ENCODE data around the genes DGKH and FAM216B.

DNA sequence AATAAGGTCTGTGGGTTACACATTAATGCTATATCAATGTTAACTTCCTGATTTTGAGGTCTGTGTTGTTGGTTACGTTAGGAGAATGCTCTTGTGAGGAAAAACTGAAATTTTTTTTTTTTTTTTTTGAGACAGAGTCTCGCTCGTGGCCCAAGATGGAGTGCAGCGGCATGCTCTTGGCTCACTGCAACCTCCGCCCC, 197.5 kb downstream of the RGCC start:
- RRBS, 2 experiments, result no CpG with 5 or more reads among the region's 5 CpGs
CAGE:
- cytosol, long polyA minus RNA, result no peak
- cytosol, long polyA plus RNA, result no peak
- long polyA plus RNA, result no peak
- nucleus, long polyA minus RNA, result no peak
- nucleus, long polyA plus RNA, result no peak

DNA sequence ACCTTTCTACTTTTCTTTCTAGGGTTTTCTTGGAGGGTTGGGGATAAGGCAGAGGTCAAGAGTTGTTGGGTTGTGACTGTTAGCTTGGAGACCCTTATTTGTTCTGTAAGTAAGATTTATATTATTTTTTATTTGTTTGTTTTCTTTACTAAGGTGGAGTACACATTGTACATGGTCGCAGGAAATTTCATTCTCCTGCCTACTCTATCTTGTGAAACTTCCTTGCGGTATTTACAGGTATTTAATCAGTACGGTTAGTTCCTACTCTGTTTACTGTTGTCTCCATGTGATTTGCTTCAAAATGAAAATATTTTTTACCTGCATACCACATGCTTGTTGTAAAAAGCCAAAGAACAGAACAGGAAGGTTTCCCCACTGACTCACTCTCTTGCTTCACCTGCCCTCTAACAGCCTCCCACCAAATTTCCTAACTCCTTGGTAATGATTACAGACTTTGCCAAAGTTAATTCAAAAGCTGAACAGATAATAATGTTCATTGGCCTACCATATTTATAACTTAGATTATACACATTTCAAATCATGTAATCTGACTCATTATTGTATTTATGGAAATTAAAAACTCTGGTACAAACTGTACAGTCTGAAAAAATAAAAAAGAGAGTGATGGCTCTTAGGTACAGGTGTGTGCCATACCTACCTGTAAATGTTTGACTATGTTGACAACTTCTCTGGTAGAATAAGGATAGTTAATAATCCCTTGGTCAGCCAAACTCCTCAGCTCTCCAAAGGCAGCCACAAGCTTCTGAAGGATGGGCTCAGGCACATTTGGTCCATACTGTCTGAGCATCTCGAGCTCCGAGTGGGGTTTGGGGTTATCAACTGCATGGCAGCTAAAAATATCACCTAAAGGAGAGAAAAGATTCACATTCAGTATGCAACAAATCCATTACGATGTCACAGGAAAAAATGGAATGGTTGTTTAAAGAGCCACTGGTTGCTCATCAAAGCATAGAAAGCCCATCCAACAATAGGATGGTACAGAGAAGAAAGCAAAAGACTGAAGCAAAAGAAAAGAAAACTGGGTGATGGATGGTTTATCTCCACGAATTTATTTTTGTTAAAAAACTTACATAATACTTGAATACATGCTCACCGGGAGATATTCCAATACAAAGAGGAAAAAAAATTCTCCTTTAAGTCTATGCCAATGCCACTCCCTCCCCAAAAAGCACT, 239.8 kb downstream of the VWA8 start:
- RRBS, 2 experiments, result no CpG with 5 or more reads among the region's 8 CpGs
CAGE:
- cytosol, long polyA minus RNA, result no peak
- cytosol, long polyA plus RNA, result no peak
- long polyA plus RNA, result no peak
- nucleus, long polyA minus RNA, result no peak
- nucleus, long polyA plus RNA, result no peak

DNA sequence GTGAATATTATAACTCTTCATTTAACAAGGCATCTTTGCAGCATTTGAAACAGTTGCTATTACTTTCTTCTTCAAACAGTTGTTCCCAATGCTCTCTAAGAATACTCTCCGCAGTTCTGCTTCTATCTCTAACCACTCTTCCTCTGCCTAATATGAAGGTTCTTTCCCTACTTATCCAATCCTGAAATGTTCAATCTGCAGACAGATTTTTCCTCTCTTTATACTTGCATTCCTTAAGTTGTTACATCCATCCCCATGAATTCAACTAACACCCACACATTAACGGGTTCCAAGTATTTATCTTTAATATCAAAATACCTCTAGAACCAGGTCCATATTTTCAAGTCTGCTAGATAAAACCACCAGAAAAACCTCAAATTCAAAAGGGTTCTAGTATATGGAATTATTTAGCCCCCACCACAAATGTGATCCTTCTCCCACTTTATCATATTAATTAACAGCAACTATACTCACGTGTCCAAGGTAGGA, 84.1 kb downstream of the VWA8 start:
- RRBS, 2 experiments, result no CpG with 5 or more reads among the region's 3 CpGs
CAGE:
- cytosol, long polyA minus RNA, result no peak
- cytosol, long polyA plus RNA, result no peak
- long polyA plus RNA, result no peak
- nucleus, long polyA minus RNA, result no peak
- nucleus, long polyA plus RNA, result no peak

- RRBS, 2 experiments, result no CpG with 5 or more reads among the region's 2 CpGs
CAGE:
- cytosol, long polyA minus RNA, result no peak
- cytosol, long polyA plus RNA, result no peak
- long polyA plus RNA, result no peak
- nucleus, long polyA minus RNA, result start-site peak on the minus strand at chr13:41879498-41879771, 13 reads
- nucleus, long polyA plus RNA, result no peak
Observed at GRCh38 chr13:41879206-41879883, 81.6 kb downstream of the VWA8 start.

GRCh38 chr13:41955660-41956050, 5.3 kb downstream of the VWA8 start:
- RRBS, 2 experiments, result no CpG with 5 or more reads among the region's 5 CpGs
CAGE:
- cytosol, long polyA minus RNA, result no peak
- cytosol, long polyA plus RNA, result no peak
- long polyA plus RNA, result no peak
- nucleus, long polyA minus RNA, result no peak
- nucleus, long polyA plus RNA, result no peak

DNA sequence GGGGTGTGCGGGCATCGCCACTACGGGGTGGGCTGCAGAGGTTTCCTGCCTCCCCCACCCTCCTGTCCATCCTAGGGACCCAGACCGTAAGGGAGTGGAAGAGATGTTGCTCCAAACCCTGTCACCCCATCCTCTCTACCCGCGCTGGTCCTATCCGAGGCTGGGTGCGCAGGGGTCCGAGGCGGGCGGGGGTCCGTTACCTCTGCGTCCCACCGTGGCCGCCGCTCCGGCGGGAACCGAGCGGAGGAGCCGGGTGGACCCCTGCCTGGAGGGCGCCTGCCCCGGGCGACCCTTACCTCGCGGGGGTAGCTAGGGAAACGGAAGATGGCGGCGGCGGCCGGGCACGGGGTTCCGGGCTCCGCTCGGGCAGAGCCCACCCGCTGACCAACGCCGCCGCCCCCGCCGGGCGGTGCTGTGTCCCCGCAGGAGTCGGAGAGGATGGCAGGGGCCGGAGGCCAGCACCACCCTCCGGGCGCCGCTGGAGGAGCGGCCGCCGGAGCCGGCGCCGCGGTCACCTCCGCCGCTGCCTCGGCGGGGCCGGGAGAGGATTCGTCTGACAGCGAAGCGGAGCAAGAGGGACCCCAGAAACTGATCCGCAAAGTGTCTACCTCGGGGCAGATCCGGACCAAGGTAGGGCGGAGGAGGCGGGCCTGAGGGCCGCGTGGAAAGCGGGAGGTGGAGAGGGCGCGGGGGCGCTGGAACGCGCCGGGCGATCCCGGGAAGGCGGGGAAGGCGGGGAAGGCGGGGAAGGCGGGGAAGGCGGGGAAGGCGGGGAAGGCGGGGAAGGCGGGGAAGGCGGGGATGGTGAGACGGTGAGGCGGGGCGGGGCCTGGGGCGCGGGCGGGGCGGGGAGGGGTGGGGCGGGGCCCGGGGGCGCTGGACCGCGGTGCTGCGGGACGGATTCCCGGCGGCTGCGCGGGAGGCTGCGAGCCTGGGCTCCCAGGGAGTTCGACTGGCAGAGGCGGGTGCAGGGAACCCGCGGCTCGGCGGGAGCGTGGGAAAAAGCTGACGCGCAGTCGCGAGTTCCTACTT, at the start of gene DGKH:
DGKH (plus strand) TSS at position 313 of the 1,032 bp plus-strand sequence.
- RRBS, 2 experiments, result 3 to 5% methylated on average over 52 of the region's 118 CpGs
CAGE:
- cytosol, long polyA minus RNA, result no peak
- cytosol, long polyA plus RNA, result no peak
- long polyA plus RNA, result no peak
- nucleus, long polyA minus RNA, result no peak
- nucleus, long polyA plus RNA, result no peak

DNA sequence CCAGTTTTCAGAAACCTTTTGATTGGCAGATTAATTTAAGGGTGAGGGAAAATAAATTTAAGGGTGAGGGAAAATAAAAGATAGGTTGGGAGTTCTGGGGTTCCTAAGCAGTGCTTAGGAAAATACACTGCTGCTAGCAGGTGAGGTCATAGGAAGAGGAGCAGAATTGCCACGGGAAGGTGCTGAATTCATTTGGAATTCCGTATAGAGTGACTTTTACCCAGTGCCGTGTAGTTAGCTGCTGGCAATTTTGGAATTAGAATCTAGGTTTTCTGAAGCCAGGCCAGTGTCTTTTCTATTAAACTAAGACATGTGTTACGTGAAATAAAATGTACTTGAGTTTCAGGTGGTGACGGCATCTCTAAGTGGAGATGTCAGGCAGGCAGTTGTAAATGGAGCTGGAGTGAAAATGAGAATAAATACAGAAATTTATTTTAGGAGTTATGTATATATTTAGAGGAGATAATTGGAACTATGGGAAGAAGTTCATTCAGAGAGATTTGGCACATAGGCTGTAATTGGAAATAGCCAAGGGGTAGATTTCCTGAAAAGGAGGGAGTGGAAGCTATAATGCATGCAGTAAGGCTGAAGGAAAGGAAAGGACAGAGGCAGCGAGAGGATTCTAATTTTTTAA, 59.9 kb downstream of the DGKH start:
- RRBS, 2 experiments, result no CpG with 5 or more reads among the region's 6 CpGs
CAGE:
- cytosol, long polyA minus RNA, result no peak
- cytosol, long polyA plus RNA, result no peak
- long polyA plus RNA, result no peak
- nucleus, long polyA minus RNA, result no peak
- nucleus, long polyA plus RNA, result no peak

- RRBS, 2 experiments, result no CpG with 5 or more reads among the region's 11 CpGs
CAGE:
- cytosol, long polyA minus RNA, result no peak
- cytosol, long polyA plus RNA, result no peak
- long polyA plus RNA, result no peak
- nucleus, long polyA minus RNA, result no peak
- nucleus, long polyA plus RNA, result no peak
Observed at GRCh38 chr13:42575749-42576507, 2.0 kb downstream of the TNFSF11 start.

- RRBS, 2 experiments, result no CpG with 5 or more reads among the region's 6 CpGs
CAGE:
- cytosol, long polyA minus RNA, result no peak
- cytosol, long polyA plus RNA, result no peak
- long polyA plus RNA, result no peak
- nucleus, long polyA minus RNA, result no peak
- nucleus, long polyA plus RNA, result no peak
Observed at GRCh38 chr13:42716069-42716433, 65.3 kb upstream of the FAM216B start.

- RRBS, 2 experiments, result no CpG with 5 or more reads among the region's 3 CpGs
CAGE:
- cytosol, long polyA minus RNA, result no peak
- cytosol, long polyA plus RNA, result no peak
- long polyA plus RNA, result no peak
- nucleus, long polyA minus RNA, result no peak
- nucleus, long polyA plus RNA, result no peak
Observed at GRCh38 chr13:42781217-42781763, at the start of gene FAM216B. Gene FAM216B, plus strand, starts transcription at chr13:42781584.

DNA sequence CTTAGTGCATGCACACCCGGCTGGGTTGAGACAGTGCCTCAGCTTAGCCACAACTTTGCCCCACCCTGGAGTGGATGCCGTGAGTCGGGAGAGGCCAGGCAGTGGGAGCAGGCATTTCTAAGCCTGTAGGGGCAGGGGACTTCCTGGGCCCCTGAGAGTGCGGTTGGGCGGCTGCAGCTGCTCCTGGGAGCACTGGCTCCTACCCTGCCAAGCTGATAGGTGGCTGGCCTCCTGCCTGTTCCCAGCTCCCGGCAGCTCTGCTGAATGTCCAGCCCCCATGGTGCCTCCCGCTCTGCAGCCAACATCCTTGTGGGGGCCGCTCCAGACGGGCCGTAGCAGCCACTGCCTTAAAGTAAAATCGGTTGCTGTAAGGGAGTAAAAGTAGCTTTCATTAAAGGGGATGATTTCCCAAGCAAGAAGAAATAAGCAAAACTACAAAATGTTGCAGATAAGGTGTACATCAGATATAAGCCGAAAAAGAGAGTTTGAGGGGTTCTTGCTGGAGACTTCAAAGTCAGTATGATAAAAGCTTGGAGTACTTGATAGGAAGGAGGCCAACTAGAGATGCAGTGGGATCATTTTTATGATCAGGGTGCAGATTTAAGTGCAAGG, 13.5 kb downstream of the DNAJC15 start:
- RRBS, 2 experiments, result no CpG with 5 or more reads among the region's 12 CpGs
CAGE:
- cytosol, long polyA minus RNA, result no peak
- cytosol, long polyA plus RNA, result no peak
- long polyA plus RNA, result no peak
- nucleus, long polyA minus RNA, result no peak
- nucleus, long polyA plus RNA, result no peak

DNA sequence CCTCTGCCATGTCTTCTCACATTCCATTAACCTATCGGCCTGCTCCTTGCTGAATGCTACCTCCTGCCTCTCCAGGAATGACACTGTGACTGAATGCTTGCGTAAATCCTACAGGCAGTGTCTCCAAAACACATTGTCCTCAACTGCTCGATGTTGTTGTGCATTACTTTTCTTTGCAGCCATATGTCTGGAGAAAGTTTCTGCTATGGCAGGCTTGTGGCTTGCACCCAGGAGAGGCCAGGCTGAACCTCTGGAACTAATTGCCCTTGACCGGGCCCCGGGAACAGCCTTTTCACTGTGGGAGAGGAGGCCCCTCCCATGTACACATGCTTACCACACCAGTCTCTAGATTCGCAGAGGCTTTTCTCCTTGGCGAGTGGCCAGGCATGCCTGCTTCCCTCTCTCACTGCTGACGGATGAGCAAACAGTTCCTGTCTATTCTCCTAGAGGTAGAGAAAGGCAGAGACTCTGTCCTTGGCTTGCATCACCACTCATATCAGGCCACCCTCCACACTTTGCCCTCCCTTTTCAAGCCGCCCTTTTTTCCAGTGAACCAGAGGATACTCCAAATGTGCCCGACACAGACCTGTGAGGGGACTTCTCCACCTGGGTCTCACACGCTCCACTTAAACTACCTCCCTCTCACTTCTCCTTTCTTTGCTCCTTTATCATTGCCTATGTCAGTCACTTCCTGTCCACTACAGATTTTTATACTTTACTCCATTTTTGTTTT, 284.4 kb downstream of the DNAJC15 start:
- RRBS, 2 experiments, result no CpG with 5 or more reads among the region's 11 CpGs
CAGE:
- cytosol, long polyA minus RNA, result no peak
- cytosol, long polyA plus RNA, result no peak
- long polyA plus RNA, result no peak
- nucleus, long polyA minus RNA, result no peak
- nucleus, long polyA plus RNA, result no peak

DNA sequence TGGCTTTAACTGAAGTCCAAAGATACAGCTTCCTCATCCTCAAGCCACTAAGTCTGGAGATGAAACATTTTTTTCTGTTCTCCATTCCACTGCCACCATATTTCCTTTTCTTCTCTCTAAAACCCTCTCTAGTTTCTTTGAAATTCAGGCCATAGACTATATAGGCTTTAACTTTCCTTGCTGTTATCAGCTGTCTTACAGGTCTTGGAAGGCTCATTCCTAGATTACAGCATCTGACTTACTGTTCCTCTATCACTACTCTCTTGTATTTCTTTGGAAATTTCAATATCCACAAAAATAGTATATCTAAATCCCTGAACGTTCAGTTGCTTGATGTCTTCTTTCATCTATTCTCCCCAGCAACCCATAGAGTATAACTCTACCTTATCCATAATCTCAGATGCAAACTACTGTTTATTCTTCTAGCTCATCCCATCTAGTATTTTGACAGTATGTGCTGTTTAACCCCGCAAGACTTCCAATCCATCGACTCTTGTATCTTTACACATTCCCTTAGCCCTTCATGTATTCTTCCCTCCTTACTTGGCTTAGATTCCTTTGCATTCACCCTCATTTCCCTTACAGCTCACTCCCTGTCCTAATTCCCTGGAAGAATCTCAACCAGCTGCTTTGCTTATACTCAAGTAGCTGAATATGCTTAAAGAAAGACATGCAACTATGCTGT, 7.7 kb downstream of the CCDC122 start:
- RRBS, 2 experiments, result no CpG with 5 or more reads among the region's 3 CpGs
CAGE:
- cytosol, long polyA minus RNA, result no peak
- cytosol, long polyA plus RNA, result no peak
- long polyA plus RNA, result no peak
- nucleus, long polyA minus RNA, result no peak
- nucleus, long polyA plus RNA, result no peak

GRCh38 chr13:43975350-43976096, 95.8 kb downstream of the LACC1 start:
- RRBS, 2 experiments, result no CpG with 5 or more reads among the region's 30 CpGs
CAGE:
- cytosol, long polyA minus RNA, result no peak
- cytosol, long polyA plus RNA, result no peak
- long polyA plus RNA, result no peak
- nucleus, long polyA minus RNA, result no peak
- nucleus, long polyA plus RNA, result no peak

GRCh38 chr13:44108206-44109125, 52.6 kb downstream of the SMIM2 start:
- RRBS, 2 experiments, result no CpG with 5 or more reads among the region's 5 CpGs
CAGE:
- cytosol, long polyA minus RNA, result no peak
- cytosol, long polyA plus RNA, result no peak
- long polyA plus RNA, result no peak
- nucleus, long polyA minus RNA, result no peak
- nucleus, long polyA plus RNA, result no peak

DNA sequence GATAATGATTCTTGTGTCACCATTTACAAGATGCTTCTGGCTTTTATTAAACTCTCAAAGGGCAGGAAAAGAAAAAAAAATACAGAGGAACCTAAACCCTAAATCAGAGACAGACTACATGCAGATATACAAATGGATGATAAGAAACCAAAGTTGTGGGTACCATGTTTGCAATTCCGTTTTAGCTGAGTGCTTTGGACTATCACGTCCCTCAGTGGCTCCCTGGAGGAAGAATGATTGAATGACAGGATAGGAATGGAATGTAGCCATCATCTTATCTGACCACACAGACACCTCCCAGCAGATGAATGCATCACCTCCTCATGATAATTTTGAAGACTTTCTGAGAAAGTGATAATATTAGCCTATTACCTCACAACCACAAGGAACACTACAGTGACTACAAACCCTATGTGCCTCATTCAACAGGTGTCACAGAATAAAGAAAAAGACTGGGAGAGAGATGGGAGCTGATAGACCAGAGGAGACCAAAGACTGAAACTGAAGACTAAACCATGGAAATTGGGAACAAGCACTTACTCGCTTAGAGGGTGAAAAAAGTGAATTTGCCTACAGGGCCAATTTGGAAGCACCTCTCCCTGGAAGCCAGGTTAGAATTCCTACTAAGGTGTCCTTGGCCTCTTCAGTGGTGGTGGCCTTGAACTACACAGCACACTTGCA, 17.8 kb downstream of the SMIM2 start:
- RRBS, 2 experiments, result no CpG with 5 or more reads among the region's 3 CpGs
CAGE:
- cytosol, long polyA minus RNA, result no peak
- cytosol, long polyA plus RNA, result no peak
- long polyA plus RNA, result no peak
- nucleus, long polyA minus RNA, result no peak
- nucleus, long polyA plus RNA, result no peak

DNA sequence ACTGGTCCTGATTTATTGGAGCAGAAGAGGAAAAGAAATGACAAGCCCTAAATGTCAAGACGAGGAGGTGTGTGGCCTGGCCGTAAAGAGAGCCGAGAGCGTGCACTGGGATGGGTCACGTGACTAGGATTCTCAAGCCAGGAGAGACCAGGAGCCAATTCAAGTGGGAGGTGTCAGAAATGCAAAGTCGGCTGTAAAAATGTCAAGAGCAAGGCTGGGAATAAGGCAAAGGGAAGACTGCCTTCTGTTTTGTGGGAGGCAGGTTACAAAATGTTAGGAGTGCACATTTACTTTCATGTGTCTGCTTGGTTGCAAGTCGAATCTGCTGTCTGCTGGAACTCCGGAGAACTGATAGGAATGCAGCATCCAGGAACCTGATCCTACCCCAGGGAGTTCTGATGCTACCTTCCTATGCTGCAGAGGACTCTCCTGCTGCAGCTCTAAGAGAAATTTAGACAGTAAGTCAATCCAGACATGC, 5.0 kb downstream of the SMIM2 start:
- RRBS, 2 experiments, result no CpG with 5 or more reads among the region's 8 CpGs
CAGE:
- cytosol, long polyA minus RNA, result no peak
- cytosol, long polyA plus RNA, result no peak
- long polyA plus RNA, result no peak
- nucleus, long polyA minus RNA, result no peak
- nucleus, long polyA plus RNA, result no peak

- RRBS, 2 experiments, result no CpG with 5 or more reads among the region's 1 CpG
CAGE:
- cytosol, long polyA minus RNA, result no peak
- cytosol, long polyA plus RNA, result no peak
- long polyA plus RNA, result no peak
- nucleus, long polyA minus RNA, result no peak
- nucleus, long polyA plus RNA, result no peak
Observed at GRCh38 chr13:44236350-44236857, 75.3 kb upstream of the SMIM2 start.

DNA sequence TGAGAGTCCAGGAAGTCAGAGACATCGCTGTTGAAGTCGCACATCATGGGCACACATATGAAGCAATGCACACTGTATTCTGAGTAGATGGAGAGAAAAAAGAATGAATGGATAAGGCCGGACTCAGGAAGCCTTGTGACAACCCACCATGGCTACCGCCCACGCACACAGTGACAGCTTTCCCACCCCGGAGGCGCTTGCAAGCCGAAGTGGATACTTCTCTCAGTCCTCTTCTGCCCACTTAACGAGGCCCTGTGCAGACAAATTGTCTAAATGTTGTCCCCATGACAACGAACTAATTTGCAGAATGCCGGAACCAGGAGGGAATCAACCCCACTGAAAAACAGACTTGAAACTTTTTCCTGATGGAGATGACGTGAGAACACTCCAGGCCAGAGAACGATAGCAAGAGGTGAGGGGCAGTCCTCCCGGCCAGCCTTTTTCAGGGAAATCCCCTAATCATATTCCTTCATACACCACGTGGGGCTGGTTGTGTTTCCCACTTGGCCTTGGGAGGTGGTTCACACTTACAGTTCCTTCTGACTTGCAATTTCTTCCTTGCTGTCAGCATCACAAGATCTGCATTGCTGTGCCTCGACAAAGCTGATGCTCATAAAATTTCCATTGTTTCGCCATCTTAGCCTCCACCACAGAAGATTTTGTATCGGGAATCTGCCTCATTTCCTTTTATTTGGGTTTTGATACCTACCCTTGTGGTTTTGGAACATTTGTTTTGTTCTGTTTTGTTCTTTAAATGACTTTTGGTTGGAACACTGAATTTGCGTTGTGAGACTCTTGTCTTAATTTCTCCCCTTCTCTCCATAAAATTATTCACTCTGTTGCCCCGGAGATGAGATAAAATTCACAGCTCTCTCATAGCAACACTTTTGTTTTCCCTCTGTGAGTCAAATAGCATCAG, 103.1 kb upstream of the SMIM2 start:
- RRBS, 2 experiments, result 45 to 47% methylated on average over 4 to 8 of the region's 20 CpGs
CAGE:
- cytosol, long polyA minus RNA, result no peak
- cytosol, long polyA plus RNA, result no peak
- long polyA plus RNA, result no peak
- nucleus, long polyA minus RNA, result no peak
- nucleus, long polyA plus RNA, result no peak

GRCh38 chr13:44313441-44314166, 60.0 kb upstream of the SERP2 start:
- RRBS, 2 experiments, result no CpG with 5 or more reads among the region's 4 CpGs
CAGE:
- cytosol, long polyA minus RNA, result no peak
- cytosol, long polyA plus RNA, result no peak
- long polyA plus RNA, result no peak
- nucleus, long polyA minus RNA, result no peak
- nucleus, long polyA plus RNA, result no peak